ENCODE results near the genes TM4SF20 and SLC19A3.

GRCh38 chr2:224072217-224072662, 33.2 kb upstream of the SERPINE2 start:
- PRO-cap, 8 experiments = no peak in any of the 8 experiments

- PRO-cap, 8 experiments = no peak in any of the 8 experiments
Measured at GRCh38 chr2:224241781-224242021, 160.2 kb downstream of the FAM124B start.

- PRO-cap, 8 experiments = no peak in any of the 8 experiments
Measured at GRCh38 chr2:224412046-224412414, 10.1 kb upstream of the FAM124B start.

DNA sequence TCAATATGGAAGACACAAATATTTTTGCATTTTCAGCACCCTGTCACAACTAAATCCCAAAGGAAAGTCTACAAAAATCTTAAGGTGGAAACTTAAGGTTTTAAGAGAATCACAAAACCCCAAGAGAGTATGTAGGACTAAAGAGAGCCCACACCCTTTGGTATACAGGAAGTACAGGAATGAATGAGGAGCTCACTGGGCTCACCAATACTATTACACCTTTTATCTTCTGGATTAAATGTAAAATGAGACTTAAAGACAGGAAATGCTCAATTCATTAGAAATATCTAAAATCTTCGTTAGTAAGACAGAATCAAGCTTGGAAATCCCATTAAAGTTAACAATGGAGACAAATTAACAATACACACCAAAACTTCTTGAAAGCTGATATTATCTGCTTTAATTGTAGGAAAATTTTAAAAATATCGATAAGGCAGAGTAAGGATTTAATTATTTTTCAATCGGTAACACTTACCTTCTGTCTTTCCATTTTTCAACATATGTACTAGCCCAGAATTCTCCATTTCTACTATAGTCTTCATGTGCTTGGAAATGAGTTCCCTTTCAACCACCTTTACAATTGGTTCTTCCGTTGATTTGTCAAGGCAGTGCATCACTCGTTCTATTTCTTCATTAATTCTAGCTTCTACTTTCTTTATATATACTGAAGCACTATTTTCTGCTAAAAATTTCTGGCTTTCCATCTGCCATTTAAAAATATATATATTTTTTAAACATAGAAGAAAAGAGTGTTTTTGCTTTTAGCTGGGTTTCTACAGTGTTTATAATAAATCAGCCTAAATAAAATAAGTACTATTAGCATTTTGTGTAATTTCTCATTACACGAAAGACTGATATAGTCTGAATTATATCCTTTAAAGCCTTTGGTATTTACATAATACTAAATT, 74.0 kb downstream of the CUL3 start:
- PRO-cap, 8 experiments = no peak in any of the 8 experiments

- PRO-cap, 8 experiments = no peak in any of the 8 experiments
Measured at GRCh38 chr2:224518753-224519620, 66.2 kb downstream of the CUL3 start.

- PRO-cap, 8 experiments = no peak in any of the 8 experiments
Measured at GRCh38 chr2:224933352-224933902, 108.8 kb downstream of the DOCK10 start.

DNA sequence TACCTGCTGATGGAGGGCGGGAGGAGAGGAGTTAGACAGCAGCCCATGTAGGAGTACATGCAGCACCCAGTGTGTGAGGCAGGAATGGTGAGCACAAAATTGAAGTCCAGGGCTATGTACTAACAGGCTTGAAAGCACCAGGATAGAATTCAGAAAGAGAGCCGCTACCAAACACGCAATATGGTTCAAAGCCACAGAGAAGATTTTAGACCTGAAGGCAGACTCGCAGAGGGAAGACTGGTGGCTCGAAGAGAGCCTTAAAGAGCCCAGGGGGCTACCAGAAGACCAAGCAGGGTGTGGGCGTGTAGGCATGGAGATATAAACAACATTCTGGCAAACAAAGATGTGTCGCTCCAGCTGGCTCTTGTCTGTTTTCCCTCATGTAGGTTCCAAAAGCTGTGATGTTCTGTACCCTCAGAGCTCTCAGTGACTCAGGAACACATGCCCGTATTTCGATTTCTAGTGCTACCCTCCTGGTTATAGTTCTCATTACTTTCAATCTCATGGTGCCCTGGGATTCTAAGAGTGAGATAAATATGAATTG, 44.6 kb downstream of the DOCK10 start:
- PRO-cap, 8 experiments = no peak in any of the 8 experiments

DNA sequence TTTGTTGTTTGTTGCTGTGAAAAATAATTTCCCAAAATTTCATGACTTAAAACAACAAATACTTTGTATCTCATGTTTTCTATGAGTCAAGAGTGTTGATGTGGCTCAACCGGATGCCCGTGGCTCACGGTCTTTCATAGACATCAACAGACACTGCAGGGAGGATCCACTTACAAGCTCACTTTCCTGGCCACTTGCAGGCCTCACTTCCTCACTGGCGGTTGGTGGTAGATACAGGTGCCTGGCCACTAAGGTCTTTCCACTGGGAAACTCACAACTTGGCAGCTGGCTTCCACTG, 662.9 kb downstream of the IRS1 start:
- PRO-cap, 8 experiments = peak in 2 of 8 experiments; most common plus-strand start position 214 of the sequence (in 2)

DNA sequence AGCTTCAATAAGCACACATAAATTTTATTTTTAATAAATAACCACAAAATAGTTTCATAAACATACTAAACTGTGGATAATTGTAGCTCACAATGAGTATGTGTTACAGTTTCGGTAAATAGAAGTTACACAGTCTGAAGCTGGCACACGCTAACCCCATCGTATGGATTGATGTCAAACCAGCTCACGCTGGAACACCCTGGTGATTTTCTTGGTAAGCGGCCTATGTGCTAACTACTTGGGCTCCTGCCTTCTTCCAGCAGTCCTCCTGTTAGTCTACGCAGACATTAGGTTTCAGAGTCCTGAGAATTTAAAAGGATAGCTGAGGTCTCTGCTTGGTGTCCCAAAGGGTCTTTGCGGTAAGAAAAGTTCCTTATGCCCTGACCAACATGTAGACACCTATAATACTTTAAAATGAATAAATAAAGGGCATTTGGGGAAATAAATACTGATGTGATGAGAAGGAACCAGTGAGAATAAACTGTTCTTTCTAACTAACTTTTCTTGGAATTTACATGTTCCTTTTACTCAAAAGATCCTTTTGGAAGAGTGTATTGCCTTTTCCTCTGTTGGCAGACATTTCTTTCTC, 322.3 kb downstream of the IRS1 start:
- PRO-cap, 8 experiments = no peak in any of the 8 experiments

DNA sequence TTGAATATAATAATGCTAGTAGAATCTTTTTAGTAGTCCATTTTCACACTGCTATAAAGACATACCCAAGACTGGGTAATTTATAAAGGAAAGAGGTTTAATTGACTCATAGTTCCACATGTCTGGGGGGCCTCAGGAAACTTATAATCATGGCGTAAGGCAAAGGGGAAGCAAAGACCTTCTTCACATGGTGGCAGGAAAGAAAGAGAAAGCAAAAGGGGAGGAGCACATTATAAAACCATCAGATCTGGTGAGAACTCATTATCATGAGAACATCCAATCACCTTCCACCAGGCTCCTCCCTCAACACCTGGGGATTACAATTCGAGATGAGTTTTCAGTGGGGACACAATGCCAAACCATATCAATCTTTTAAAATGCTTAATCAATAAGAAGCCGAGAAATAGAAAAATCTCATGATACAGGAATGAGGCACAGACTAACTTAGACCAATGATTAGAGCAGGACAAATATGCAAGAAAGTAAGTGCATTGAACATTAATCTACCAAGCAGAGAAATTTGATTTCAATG, 259.4 kb downstream of the IRS1 start:
- PRO-cap, 8 experiments = no peak in any of the 8 experiments

DNA sequence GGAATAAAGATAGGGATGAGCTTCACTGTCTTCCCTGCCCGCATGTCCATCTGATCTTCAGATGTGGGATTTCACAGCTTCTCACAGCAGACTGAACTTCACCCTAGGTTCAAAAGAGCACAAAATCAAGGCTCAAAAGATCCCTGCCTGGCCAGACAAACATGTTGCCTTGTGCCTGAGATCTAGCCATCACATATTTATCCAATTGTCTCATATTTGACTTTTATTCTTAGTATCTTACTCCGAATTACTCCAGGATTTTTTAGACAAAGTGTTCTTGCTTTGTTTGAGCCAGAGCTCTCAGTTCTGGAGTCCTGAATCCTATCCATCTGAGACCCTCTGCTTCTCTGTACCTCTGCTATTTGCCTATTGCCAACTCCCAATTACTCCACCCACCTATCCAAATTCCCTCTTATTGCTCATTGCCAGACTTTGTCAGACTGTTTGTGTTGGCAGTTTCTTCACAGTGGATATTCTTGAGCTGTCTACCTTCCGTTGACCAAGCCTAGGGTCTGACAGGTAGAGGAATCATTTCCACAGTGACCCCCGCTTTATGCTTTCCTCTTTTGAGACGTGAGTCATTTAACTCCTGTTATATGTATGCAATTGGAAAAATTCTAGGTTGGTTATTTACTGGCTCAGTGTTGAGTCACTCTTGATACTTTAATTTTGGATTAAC, 187.9 kb downstream of the IRS1 start:
- PRO-cap, 8 experiments = no peak in any of the 8 experiments

GRCh38 chr2:227370619-227371333, 8.3 kb downstream of the TM4SF20 start:
- PRO-cap, 8 experiments = peak in 7 of 8 experiments; most common plus-strand start chr2:227370895 (in 2); most common minus-strand start chr2:227370758 (in 7)

DNA sequence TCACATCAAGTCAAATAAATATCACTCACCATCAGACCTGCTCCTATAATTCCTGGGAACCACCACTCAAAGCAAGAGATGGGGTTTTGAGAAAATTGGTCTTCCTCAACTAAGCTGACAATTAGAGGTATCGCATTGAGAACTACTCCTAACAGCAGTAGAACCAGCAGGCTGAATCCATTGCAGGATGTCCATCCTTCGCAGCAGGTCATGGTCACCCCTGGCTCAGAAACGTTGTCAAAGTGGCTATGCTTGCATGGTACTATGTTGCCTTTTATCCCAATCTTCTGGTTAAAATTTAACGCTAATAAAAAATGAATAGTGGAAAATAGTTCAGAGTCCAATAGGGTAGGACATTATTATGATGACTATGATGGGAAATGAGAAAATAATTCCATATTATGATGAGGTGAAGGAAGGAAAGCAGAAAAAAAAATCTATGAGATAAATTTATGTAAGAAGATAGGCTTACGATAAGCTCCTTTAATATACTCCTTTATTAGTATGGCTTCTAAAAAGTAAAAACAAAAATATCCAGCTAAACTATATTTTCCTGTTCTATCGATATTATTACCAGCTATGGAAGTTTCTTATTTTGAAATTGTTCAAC, at the start of gene TM4SF20:
TM4SF20 (minus strand) TSS at position 250 of the 610 bp plus-strand sequence.
- PRO-cap, 8 experiments = no peak in any of the 8 experiments

DNA sequence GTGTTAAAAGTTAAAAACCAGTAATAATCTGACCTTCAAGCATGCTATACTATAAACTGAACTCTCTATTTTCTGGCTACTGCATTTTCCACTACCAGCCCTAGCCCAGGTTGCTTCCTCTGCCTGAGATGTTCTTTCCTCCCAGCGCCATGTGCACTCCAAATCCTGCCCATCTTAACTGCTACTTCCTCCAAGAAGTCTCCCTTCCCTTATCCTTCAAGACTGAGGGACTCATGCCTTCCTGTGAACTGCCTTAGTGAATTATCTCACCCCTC, 21.1 kb upstream of the AGFG1 start:
- PRO-cap, 8 experiments = no peak in any of the 8 experiments

GRCh38 chr2:227555278-227555981, 43.3 kb upstream of the SCYGR2 start:
- PRO-cap, 8 experiments = no peak in any of the 8 experiments

- PRO-cap, 8 experiments = no peak in any of the 8 experiments
Measured at GRCh38 chr2:227717538-227718683, at the start of gene SLC19A3. Gene SLC19A3, minus strand, starts transcription at chr2:227718028.

DNA sequence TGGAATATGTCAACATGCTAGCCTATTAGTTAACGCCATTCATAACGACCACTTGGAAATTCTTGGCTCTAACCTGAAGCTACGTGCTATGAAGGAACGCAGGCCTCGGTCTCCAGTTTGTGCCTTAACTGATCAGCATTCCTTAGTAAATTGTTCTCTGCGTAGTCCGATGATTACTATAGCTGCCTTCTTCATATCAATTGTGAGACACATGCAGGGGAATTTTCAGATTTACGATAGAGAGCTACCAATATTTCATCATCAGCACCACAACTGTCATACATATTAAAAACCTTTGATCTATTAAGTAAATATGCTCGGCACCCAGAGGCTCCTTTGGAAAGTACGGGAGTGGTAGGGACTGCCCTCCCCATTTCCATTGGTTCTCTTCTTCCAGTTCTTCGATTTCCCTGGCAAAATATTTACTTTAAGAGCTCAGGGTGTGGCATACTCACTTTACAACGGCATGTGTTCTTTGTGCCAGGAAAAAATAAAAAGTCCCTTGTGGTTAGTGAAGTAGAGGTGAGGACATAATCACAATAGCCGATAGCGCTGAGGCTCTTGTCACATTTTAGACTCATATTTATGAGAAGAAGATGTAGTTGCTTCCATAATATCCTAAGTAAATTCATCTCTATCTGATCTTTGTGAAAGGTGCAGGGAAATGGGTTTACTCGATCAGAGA, 17.3 kb upstream of the CCL20 start:
- PRO-cap, 8 experiments = no peak in any of the 8 experiments

GRCh38 chr2:227848513-227849087, 22.8 kb upstream of the DAW1 start:
- PRO-cap, 8 experiments = peak in 4 of 8 experiments; most common minus-strand start chr2:227848775 (in 3)

DNA sequence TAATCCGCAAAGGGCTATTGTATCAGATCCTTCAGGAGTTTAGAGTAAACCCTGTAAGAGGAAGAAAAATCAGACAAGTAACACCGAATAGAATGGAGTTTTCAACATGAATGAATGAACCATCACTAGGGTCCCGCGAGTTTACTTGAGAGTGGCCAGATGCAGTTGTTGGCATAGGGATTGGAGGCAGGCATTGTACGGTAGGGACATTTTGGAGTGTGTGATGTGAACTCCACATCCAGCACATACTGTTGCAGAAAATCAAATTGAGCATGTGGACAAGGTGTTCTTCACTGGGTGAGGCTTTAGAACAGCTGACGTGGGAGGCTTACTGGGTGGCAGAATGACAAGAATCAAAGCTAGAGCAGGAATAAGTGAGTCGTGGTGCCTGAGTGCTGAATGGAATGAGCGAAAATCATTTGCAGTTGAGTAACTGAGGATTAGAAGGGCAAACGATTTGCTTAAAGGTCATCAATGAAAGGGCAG, 7.4 kb upstream of the DAW1 start:
- PRO-cap, 8 experiments = no peak in any of the 8 experiments

DNA sequence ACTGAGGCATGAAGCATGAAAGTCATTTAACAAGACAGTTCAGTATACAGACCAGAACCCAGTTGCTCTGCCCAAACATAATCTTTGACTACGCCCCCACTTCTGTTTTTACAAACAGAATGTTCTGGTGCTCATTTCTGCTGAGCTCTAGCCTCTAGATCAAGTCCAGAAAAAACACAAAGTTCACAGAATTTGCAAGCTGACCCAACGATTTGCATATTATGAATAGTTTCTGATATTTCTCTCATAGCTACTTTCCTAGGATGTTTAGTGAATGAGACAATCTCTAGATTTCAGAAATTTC, 424.9 kb downstream of the PID1 start:
- PRO-cap, 8 experiments = no peak in any of the 8 experiments

Data from peripheral blood mononuclear cell (primary cell).